Measurements from ENCODE around the gene STRADA.

DNA sequence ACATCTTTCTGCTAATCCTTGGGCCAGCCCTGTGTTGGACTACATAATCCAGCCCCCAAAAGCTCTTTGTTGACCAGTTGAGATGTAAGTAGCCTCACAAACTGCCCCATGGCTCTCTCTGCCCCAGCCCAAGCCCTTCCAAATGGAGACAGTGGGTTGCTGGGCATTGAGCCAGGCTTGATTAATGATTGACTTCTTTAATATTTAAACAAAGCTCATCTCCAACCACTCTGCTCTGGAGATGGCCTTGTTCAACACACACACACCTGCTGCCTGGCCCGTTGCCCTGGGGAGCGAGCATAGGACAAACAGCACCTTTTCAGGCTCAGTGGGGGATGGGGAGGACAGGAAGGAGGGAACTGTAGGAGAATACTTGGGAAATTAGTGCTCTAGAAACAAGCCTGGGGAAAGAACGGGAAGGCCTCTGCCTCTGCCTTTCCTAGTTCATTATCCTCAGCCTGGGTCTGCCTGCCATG is 2.7 kb upstream of the KCNH6 start:
- RRBS, result no CpG with 5 or more reads among the region's 3 CpGs

DNA sequence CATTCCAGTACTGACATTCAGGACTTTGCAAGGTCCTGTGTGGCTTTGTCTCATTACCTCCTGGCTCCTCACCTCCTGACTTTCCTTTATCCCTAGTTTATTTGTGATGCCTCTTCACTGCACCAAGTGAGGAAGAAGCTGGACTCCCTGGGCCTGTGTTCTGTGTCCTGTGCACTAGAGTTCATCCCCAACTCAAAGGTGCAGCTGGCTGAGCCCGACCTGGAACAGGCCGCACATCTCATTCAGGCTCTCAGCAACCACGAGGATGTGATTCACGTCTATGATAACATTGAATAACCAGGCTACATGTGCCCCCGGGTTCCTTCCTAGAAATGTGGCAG is 7.0 kb downstream of the TACO1 start:
- RRBS, result 47% methylated on average over 1 of the region's 5 CpGs

- RRBS, result no CpG with 5 or more reads among the region's 3 CpGs
Observed at GRCh38 chr17:63610131-63610706, 9.5 kb downstream of the TACO1 start.

- RRBS, result 76% methylated on average over 2 of the region's 26 CpGs
Observed at GRCh38 chr17:63701198-63701817, 1.4 kb upstream of the LIMD2 start.

GRCh38 chr17:63702725-63703291 is 2.9 kb upstream of the LIMD2 start:
- RRBS, result no CpG with 5 or more reads among the region's 9 CpGs

DNA sequence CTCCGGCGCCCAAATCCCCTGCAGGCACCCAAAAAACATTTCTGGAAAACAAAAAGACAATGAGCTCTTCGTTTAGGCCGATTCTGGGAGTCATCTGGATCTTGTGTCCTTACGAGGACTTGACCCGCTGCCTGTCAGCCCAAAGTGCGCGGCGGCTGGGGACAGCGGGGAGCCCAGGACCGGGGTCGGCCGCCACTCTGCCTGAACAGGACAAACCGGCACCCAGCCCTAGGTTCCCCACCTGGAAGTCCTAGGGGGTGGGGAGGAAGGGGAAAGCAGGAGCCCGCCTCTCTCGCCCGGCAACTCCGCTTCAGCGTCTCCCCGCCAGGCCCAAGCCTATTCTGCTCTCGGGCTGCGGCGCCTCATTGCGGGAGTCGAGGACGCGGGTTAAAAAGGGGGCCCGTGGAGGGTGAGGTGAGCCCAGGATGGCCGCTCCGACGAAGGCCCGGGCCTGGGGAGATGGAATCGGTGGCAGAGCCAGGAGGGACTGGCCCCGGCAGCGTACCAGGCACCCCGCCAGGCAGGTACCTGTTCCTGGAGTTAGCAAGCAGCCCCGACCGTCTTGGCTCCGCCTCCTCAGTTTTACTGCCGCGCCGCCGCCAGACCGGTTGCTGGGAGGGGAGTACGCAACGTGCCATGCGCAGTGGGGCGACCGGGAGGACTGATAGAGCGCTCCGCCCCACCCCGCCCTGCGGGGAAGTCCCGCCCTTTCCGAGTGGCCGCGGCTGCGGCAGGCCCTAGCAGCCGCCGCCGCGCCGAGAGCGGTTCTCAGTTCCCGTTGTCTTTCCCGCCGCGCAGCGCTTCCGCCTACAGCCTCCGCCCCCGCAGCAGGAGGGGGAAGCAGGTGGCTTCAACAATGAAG is at the start of gene STRADA:
Gene STRADA (minus strand): TSS at position 587 of the 862 bp plus-strand sequence.
- RRBS, result 12% methylated on average over 12 of the region's 72 CpGs

GRCh38 chr17:63817616-63818632 is 9.3 kb upstream of the PSMC5 start:
- RRBS, result 62% methylated on average over 3 of the region's 29 CpGs

- RRBS, result no CpG with 5 or more reads among the region's 13 CpGs
Observed at GRCh38 chr17:63832406-63833462, 5.3 kb upstream of the FTSJ3 start.

GRCh38 chr17:63837295-63837865 is 5.1 kb downstream of the SMARCD2 start:
- RRBS, result 61% methylated on average over 4 of the region's 16 CpGs

DNA sequence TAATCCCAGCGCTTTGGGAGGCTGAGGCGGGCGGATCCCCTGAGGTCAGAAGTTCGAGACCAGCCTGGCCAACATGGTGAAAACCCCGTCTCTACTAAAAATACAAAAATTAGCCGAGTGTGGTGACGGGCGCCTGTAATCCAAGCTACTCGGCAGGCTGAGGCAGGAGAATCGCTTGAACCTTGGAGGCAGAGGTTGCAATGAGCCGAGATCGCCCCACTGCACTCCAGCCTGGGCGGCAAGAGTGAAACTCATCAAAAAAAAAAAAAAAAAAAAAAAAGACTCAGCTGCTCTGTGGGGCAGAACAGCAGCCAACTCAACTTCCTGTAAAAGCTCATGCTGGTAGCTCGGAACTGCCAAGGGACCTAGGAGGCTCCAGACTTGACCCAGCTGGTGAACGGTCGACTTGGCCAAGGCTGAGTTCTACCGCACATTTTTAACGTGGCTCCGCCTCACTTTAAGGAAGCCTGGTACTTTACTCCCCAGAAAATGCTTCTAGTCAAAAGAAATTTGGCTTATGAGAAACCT is 957 bp upstream of the SMARCD2 start:
- RRBS, result no CpG with 5 or more reads among the region's 19 CpGs

DNA sequence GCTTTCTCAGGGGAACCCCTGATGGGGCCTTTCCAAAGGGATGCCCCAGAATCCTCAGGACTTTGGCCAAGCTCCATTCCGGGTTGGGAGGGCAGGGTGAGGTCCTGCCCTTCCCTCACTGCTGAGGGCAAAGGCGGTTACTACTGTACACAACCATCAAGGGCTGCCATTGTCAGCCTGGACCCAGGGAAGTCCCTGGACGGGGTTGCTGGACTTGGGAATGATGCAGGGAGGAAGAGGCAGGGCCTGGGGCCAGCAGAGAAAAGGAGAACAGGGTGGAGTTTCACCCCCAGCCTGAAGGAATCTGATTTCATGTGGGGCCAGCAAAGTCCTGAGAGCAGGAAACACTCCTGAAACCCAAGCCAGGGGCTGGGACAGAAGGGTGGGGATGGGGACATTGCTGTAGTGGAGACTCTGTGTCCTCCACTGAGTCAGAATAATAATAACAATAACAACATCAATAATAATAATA is 9.9 kb downstream of the PRR29 start:
- RRBS, result no CpG with 5 or more reads among the region's 3 CpGs

DNA sequence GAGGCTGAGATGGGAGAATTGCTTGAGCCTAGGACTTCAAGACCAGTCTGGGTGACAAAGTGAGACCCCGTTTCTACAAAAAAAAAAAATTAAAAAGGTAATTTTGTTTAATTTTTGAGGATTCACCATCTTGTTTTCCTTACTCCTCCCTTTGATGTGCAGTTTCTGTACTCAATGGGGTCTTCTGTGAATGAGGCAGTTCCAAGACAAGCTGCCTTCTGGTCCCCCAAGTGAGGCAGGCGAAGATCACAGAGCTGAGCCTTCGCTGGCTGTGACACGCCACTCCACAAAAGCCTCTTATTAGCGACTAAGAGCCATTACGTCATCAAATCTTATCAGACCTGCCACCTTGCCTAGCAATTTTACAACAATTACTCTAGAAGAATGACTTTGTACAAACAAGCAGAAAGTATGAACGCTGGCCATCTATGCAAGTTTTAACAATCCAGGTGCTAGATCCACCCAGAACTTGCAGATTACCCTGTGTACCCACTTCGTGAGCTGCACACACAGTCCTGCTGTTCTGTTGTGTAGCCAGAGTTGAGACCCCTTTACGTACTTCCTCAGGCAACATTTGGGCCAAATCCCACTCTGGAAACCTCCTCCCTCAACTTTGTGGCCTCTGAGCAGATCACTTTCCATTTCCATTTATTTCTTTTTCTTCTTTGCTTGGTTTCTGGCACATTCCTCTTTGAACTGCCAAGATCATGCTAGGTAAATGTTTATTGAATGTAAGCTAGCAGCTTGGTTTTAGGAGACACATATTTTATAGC is 3.8 kb upstream of the ICAM2 start:
- RRBS, result no CpG with 5 or more reads among the region's 9 CpGs

DNA sequence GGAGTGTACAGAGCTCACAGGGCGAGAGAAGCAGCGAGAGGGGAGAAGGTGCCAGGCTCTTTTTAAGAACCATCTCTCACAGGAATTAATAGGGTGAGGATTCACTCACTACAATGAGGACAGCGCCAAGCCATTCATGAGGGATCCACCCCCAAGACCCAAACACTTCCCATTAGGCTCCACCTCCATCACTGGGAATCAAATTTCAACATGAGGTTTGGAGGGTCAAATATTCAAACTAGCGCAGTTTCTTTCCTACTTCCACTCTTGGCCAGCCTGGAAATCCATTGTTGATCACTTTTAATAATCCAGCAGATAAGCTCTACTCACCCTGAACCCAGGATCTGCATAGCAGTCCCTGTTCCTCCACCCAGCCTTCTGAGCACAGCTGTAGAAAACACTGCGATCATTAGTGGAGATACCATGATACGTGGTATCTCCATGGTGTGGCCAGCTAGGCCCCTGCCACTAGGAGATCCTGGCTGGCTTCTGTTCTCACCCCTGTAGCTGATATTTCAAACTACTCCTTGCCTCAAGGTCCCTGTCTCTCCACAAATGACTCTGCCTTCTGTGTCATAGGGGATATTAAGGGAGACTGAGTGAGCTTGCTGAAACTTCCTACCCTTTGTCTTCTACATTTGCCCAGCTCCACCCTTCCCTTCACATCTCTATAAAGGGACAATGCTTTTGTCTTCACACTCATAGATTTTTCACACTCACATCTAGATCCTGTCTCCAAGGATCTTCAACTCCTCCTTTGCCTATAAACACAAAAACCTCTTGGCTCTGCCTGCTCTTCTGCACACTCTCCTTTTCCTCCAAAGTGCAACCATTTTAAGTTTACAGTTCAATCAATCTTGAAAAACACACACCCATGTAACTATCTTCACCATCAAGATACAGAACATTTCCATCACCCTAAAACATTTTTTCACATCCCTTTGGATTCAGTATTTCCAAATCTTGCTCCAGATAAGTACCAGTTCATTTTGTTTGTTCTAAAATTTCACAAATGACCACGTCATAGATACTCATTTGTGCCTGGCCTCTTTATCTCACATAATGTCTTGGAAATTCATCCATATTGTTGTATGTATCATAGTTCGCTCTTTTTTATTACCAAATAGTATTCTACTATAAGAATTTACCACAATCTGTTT is 44.2 kb downstream of the ERN1 start:
- RRBS, result no CpG with 5 or more reads among the region's 8 CpGs

GRCh38 chr17:64090982-64091598 is 38.9 kb downstream of the ERN1 start:
- RRBS, result no CpG with 5 or more reads among the region's 3 CpGs

DNA sequence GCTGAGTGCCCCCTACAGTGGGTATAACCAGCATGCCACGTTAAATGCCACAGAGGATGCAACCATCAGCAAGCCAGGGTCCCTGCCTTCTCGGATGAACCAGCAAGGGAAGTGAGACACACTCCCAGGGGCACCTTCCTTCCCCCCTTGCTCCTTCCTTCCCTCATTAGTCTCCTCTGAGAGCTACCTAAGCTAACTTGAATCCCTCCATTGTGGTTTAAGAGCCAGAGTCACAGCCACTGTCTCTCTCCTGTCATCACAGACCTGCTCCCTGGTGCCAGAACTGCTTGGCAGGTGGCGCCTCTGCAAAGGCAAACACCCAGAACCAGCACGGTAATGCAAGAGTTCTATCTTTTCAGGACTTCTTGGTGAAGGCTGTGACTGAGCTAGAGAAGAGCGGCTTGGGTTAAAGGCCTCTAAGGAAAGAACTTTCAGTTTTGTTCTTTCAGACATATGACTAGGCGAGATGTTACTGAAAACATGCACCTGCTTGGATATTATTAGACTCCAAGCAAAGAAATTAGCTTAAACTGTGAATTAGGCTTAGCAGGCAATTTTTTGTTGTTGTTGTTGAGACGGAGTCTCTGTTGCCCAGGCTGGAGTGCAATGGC is 8.9 kb downstream of the ERN1 start:
- RRBS, result no CpG with 5 or more reads among the region's 7 CpGs

GRCh38 chr17:64145907-64146041 is 15.8 kb upstream of the ERN1 start:
- RRBS, result 4% methylated on average over 4 of the region's 10 CpGs

GRCh38 chr17:64147910-64149022 is 18.3 kb upstream of the ERN1 start:
- RRBS, result no CpG with 5 or more reads among the region's 11 CpGs

DNA sequence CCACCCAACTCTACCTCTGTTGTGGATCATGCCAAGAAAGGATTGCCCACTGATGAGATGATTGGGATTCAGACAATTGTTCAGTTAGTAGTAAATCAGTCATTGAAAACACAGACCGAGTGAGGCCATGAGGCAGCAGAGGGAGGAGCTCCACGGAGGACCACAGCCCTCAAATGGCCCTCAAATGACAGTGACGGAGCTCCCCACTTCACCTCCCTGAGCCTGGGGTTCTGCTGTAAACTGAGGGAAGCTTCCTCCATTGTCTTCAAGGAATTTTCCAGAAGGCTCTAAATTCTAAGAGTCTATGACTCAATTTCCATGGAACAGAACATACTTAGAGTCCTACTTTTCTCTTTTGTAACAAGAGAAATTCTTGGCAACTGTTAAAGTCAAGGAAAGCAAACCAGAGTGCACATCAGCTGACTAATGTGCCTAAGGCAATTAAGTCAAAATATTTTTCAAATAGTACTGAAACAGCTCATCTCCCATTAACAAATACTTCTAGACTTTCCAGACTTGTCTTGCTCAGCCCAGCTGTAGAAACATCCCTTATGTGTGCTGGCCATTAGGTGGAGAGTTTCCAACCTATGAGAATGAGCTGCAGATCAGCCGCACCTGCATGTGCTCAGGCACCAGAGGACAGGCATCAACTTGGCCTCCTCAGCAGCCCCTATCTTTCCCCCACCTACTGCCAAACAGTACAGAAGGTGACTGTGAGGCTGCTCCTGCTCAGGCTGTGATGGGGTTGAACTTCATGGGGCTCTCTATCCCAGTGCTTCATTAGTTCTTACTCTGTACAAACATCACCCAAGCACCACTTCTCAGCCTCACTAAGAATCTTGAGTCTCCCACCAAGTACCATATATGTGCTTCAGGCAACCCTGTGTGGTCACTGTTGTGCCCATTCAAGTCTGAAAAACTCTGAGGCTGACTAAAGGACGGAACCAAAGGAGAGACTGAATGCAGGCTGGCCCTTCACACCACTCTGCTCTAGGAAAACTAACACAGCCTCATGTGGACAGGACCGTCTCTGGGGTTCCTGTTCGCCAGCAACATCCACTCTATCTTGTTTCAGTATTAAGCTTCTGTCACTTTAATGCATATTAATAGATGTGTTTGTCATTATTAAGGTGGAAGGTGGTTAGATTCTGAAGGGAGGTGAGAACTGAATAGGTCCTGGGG is 32.2 kb downstream of the TEX2 start:
- RRBS, result no CpG with 5 or more reads among the region's 7 CpGs

DNA sequence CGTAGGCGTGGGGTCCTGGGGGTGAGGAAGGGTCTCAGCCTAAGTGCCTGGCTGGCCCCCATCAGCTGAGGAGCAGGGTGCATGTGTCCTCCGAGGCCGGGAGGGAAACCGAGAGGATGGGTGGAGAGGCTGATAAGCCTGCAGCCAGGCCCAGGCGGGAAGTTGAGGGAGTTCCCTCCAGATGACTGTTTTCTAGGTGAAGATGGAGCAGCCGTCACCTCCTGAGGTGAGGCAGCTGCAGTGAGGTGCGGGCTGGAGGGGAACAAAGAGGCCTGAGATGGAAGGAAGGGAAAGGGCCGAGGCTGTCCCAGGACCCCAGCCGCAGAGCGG is 3.1 kb downstream of the PECAM1 start:
- RRBS, result no CpG with 5 or more reads among the region's 11 CpGs

- RRBS, result 2% methylated on average over 9 of the region's 15 CpGs
Observed at GRCh38 chr17:64496702-64496953, 226 bp downstream of the POLG2 start.

Measured in UCH-1 (cell line).